ENCODE measurements around the genes PON1 and LMTK2.

DNA sequence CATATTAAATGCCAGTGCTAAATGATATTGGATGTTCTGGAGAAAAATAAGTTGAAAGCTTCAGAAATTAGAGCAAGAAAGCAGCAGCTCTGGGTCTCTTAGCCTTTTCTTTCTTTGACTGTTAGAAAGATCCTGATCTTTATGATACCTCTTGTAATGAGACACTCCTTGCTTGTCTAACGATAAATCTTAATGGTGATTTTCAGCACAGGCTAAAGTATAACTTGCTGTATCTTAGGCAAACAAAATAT, 4.5 kb downstream of the CASD1 start:
- PRO-cap = no peak

DNA sequence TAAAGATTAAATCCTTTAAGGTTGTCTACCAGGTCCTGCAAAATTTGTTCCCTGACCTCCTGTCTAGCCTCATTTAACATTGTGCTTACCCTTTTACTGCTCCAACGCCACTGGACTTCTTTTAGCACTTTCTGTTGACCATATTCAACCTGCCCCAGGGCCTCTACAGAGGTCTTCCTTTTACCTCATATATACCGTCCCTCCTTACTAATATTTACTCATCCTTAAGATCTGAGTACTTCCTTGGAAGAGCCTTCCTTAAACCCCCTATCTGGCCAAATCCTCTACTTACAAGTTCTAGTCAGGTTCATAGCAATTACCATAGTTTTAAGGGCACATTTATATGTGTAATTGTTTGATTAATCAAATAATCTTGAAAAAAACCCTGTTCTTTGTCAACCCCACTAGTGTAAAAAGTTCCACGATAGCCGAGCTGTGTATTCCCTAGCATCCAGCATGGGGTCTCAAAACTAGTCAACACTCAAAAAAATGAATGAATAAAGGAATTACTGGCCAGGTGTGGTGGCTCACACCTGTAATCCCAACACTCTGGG, 8.3 kb downstream of the SGCE start:
- PRO-cap = no peak

DNA sequence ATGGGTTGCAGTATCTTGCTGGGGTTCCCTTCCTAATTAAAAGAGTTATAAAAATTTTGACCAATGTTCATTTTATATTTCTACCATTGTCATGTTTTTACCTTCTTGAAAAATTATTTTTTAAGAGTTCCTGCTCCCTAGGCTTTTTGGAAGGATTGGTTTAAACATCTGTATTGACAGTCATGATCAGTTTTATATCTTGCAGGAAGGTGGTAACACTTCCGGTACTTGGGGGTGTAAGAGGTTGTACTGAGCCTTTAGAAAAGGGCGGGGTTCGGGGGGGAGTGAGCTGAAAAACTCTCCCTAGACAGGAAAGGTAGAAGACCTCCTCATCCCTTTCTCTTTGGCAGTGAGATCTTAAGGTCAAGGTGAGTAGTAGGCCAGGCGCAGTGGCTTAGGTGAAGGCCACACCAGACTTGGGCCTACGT, 426 bp upstream of the PPP1R9A start:
- PRO-cap = no peak

DNA sequence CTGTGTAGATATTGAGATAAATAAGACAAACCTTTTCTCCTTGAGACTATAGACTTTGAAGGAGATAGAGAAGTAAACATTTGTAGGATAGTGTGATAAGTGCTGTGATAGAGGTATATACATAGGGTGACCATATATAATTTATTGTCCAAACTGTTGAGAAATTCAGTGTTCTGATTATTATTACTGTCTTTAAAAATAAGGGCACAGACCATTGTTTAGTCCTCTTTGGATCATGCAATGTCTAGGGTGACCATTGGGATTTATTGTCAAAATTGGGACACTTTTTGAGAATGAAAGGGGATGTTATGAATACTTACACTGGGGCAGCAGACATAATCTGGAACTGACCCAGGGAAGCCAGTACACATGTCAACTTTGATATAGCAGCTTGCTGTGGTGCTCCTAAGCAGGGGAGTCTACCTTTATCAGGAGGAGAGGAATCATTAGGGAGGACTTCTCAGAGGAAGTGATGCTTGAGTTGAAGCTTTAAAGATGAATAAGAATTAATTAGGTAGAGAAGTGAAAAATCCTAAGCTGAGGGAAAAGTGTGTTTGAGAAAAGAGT, 20.3 kb downstream of the PPP1R9A start:
- PRO-cap = no peak

- PRO-cap = no peak
Measured at GRCh38 chr7:94956945-94957475, 49.6 kb downstream of the PPP1R9A start.

DNA sequence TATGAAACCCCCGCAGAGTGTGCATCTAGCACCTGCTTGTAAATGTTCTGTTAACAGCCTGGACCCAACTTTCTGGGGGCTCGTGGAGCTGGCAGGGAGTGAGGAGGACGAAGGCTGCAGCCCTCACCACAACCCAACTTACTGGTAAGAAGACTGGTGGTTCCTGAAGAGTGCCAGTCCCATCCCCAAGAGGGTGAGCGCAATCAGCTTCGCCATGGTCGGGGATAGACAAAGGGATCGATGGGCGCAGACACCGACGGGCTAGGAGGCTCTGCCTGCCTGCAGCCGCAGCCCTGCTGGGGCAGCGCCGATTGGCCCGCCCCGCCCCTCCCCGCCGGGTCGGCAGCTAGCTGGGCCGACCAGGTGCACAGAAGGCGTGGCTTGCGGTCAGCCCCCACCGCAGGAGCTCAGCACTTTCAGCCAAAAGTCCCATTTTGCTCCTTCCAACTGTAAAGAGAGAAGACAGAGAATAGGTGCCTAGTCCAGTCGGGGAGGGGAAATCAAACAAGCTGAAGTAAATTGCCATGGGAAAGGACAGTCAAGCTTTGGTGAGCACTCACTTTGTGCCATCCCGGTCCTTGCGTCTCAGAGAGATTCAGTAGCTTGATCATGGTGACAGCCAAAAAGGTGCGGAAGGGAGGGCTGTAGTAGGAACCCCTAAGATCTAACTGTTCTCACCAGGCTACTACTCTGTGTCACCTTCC, at the start of gene PON1:
Gene PON1 (minus strand): TSS at position 273 of the 704 bp plus-strand sequence.
- PRO-cap = no peak

- PRO-cap = no peak
Measured at GRCh38 chr7:95471014-95471560, 14.7 kb upstream of the ASB4 start.

DNA sequence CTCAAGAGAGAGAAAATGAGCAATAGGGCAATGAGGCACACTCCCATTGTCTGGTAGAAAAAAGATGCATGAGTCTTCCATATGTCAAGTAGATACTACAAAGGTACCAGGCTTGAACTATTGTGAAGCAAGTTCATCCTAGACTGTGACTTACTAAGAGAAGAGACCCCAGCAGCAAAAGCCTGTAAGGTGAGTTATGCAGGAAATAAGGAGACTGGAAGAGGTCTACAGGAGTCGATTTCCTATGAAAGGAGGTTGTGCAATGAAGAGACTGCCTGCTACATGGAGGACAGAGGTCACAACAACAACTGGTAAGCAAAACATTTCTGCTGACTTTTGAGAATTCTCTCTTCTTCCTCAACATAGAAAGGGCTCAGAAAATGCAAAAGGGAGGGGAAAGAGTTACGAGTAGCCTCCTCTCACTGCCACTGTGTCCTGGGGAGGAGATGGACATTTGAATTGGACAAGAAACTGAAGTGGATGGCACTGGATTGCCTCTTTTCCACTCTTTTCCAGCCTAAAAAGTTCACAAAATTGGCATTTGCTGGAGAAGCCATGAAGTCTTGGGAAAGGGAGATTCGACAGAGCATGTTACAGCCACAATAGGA, 42.4 kb downstream of the PDK4 start:
- PRO-cap = no peak

GRCh38 chr7:95582034-95582905, 14.0 kb downstream of the PDK4 start:
- PRO-cap = no peak

GRCh38 chr7:95609375-95610293, 13.3 kb upstream of the PDK4 start:
- PRO-cap = no peak

DNA sequence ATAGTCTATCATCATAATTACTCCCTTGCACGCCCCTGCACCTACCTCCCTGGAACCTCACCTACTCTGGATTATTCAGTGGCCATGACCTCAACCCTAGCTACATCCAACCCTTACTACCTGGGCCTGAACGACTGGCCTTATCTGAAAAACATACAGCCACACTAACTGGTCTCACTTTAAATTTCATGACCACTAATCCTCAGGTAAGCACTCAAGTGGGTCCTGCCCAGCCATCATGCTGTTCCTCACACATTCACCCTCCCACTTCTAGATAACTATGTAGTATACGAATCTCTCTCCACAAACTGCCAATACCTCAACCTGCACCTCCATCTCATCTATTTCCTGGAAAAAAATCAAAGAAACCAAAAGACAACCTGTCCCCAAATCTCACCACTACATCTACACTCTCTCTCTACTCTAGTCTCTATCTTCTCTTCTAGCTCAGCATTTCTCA, 57.8 kb downstream of the SLC25A13 start:
- PRO-cap = no peak

- PRO-cap = no peak
Measured at GRCh38 chr7:96349497-96349987, 27.6 kb upstream of the SLC25A13 start.

DNA sequence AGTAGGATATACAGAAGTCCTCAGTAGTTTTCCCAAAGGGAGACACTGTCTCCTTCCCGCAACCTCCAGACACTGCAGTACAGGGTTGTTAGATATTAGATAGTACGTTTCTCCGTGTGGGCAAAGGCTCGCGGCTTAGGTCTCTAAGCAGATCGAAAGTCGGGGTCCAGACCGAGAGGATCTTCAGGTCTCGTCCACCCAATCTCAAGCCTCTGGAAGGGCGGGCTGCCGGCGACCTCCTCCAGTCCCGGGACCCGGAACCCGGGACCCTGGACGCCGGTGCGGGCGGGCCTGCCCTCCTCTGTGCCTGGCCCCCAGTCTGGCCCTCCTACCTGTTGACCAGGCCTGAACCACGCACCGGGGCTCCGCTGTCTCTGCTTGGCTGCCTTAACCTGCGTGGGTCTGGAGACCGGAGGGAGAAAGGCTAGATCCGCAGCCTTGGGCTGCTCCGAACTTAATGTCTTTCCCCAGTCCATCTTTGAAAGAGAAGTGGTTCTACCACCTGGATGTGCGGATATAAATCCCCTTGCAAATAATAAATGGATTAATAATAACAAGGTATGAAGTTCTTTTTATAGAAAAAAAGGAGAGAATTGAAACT, 1.4 kb upstream of the DLX6 start:
- PRO-cap = no peak

- PRO-cap = no peak
Measured at GRCh38 chr7:97027521-97027893, 2.9 kb upstream of the DLX5 start.

DNA sequence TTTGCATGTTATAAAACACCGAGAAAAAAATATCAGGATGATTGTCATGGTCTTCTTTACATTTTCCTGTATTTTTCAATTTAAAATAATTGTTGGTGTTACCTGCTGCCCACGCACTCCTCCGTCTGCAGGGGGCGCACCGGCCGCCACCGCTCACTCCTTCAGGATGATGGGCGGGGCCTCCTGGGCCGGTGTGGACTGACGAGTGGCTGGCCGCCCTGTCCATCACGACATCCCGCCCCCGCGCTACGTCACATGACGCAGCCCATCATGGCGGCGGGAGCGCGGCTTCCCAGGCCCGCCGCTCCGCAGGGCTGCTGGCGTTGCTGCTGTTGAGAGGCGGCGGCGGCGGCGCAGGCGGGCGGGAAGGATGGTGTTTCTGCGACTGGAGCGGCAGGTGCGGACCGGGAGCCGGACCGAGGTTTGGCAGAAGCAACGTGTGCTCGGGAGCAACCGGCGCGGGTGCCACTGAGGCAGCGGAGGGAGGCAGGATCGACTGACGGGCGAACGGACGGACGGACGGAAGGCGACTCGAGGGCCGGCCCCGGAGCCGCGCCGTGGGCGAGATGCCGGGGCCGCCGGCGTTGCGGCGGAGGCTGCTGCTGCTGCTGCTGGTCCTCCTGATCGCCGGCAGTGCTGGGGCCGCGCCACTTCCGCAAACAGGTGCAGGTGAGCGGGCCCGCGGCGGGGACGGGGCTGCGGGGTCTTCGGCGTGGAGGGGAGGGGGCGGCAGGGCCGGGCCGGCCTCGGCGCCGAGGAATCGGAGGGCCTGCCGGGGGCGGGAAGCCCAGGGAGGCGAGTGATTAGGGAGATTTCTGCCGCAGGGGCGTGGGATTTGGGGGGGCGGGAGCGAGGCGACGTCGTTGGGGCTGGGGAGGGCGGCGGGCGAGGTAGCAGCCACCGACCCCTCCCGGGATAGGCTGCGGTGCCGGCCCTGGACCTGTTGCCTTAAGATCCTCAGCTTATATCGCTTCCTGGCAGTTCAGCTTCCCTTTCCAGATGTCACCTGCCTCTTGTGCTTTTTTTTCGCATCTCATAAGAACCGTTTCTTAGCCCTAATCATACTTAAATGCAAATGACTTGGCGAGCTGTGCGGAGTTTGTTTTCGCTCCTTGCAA, at the start of gene LMTK2:
Gene LMTK2 (plus strand): TSS at position 251 of the 1,118 bp plus-strand sequence.
- PRO-cap = unidirectional peak, plus-strand start at position 261 of the sequence

- PRO-cap = no peak
Measured at GRCh38 chr7:98214859-98215360, 3.7 kb downstream of the BHLHA15 start.

DNA sequence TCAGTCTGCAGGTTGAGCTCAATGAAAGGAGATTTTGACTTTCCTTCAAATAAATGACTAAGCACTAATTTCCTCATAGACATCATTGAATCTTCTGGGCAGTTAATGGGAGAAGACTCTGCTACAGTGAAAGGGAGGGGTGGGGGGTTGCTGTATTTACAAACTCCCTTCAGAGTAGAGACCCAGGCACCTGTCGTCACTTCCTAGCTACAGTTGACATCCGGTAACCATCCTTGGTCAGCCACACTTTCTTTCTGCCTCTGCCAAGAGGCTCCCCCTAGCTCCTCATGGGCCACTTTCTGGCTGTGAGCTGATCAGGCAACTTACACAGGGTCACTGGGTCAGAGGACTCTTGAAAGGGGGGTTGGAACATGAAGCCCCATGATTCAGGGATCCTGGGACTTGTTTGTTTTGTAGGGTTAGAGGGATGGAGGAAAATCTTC, 1.3 kb downstream of the TECPR1 start:
- PRO-cap = no peak

GRCh38 chr7:98282051-98283138, 909 bp downstream of the BRI3 start:
- PRO-cap = no peak

DNA sequence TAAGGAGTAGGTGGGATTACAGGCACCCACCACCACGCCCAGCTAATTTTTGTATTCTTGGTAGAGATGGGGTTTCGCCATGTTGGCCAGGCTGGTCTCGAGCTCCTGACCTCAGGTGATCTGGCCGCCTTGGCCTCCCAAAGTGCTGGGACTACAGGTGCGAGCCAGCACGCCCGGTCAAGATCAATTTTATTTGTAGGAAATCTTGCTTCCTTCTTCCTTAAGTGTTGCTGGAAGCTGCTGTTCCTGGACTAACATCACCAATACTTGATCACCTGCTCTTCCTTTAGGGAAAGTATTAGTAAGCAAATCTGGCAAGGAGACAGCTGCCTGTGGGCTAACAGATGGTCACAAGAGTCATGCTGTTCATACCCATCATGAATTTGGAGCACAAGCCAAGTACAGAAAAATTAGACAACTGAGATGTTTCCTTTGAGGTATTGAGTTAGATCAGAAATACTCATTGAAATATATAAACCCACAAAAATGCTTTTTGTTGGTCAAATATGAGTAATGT, 28.0 kb downstream of the BAIAP2L1 start:
- PRO-cap = no peak

DNA sequence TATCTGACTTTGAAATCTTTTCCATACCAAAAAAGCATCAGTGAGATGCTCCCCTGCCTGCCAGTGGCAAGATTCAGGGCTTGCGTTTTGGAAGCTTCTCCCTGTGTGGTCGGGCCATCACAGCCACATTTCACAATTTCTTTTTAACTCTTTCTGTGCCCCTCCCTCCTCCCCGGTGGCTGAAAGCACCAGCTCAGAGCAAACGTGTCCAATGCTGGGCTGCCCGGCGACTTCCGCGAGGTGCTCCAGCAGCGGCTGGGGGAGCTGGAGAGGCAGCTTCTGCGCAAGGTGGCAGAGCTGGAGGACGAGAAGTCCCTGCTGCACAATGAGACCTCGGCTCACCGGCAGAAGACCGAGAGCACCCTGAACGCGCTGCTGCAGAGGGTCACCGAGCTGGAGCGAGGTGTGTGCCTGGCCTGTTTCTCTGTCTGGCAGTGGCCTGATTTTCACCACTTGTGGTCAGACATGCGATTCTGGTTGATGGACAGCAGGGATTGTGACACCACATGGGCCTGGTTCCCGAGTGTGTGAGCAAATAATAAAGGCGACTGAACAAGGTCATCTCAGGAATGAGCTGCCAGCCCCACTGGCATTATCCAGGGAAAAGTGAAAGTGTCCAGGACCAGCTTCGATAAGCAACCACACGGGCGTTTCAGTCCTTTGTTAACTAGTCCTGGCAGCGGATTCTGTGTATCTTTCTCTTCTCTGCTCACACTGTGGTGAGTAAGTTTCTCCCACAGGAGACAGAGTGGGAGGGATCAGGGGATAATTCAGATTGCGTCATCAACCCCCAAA, 2.6 kb downstream of the NPTX2 start:
- PRO-cap = no peak

All from ureter (tissue), 1 donor.